Gallbladder (tissue), 1 donor: ENCODE data around the genes MTRF1L and RGS17.

DNA sequence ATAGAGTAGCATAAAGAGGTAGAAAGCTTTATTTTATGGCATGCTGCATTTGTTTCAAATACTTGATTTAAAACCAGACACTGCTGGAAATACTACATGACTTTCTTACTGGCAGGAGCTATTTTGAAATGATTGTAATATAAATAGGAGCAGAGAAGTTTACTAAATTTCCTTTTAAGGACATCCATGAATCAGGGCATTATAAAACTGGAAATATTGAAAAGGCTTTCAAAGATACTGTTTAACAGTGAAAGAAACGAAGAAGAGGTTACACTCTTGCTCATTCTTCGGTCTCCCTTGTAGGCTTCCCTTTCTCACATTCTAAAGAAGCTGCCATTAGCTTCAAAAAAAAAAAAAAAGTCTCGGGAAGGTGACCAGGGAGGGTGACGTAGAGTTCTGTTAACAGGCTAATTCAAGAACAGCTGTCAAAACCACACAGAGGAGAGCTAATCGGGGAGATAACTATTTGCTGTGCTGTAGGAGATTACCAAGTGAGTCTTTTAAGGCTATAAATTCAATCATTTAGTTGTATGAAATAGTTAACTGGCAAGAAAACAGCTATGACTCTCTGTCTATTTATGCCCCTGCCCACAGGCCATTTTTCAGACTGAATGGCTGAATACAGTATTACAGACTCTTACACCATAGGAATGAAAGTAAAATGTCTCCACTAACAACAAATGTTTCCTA is 256.9 kb downstream of the SYNE1 start:
- PRO-cap = bidirectional peak, plus-strand start at position 438 of the sequence, minus-strand start at position 323 of the sequence

- PRO-cap = no peak
These were observed 246.0 kb downstream of the SYNE1 start for GRCh38 chr6:152391121-152391634.

DNA sequence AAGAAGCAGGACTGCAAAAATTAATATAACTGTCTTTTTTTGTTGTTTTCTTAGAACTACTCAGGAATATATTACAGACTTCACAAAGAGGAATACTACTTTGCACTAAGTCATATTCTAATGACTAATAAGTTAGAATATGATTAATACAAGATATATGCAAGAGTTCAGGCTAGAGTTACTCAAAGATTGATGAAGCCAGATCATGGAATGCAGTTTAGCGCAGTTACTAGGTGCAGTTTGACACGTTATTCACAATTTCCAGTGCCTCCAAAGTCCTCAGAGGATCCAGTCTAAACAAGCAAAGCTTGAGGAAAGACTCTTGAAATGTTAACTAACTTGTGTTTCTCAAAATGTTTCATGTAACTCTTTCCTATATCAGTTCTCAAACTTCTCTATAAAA is 1.2 kb upstream of the MYCT1 start:
- PRO-cap = no peak

DNA sequence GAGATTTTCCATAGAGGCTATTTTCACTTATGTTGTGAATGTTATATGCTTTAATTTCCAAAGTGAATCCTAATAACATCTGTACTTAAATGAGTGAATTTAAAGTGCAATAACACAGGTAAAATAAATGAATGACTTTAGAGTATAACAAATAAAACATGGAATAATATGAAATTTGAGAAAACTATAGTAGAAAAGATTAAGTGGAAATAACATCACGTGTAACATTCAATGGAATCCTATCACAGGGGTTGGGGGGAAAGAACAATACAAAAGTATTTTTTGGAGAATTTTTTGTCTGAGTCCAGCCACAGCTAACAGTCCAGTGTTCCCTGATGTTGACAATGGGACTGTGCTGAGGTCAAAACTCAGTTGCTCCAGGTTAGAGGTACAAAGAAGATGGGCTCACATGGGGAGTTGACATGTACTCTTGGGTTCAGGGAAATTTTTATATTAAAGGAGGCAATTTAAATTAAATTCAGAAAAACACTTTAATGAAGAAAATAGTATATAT is 887 bp downstream of the MYCT1 start:
- PRO-cap = no peak

DNA sequence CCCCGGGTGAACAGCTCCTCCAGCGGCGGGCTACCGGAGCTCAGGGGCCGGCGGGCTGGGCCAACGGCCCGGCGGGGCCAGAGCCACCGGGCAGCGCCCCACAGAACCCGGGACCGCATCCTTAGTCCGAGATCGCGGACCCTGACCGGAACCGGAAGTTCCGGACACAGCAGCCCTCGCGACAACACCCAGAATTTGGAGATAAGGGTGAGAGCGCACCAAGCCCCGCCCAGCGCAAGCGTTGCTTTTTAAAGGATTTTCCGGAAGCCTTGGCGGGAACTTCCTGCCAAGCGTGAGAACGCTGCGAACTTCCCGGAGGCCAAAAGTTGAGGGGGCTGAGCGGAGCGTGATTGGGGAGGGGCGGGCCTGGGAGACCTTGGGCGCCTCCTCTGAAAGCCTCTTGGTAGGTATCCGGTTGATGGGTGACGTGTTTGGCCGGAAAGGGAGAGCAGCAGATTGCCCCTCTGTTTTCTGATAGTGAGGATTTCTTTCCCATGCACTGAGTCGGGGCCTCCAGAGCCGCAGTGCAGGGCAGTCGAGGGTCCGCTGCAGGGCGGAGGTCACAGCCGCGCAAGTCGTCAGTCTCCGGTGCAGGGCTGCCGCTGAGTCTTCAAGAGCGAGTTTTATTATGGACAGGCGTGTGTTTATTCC is at the start of gene MTRF1L:
TSS of gene MTRF1L (minus strand) at position 143 of the 651 bp plus-strand sequence.
- PRO-cap = bidirectional peak, plus-strand start at position 275 of the sequence, minus-strand start at position 123 of the sequence

DNA sequence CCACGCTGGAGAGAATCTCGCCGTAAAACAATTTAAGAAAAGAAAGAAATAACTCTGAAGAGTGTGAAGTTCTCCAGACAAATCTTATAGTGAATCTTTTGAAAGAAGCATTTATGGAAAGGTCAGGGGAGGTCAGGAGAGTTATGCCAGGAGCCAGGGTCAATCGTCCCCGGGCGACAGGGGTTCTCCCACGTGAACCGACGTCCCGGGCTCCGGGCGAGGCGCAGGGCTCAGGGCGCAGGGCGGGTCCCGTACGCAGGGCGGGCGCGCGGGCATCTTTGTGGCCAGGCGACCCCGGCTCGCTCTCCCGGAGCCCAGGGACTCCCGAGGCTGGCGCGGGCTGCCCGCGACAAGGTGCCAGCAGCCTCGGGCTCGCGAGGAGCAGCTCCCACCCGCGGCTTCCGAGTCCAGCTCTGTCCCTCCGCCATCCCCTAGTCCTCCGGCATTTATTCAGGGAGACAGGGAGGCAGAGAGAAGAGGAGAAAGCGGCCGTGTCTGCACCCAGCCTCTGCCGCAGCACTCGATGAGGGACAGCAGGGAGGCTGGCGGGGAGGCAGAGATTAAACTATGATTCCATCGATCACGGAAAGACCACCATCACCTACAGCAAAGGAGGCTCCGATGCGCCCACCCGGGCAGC is 1.3 kb downstream of the RGS17 start:
- PRO-cap = no peak

DNA sequence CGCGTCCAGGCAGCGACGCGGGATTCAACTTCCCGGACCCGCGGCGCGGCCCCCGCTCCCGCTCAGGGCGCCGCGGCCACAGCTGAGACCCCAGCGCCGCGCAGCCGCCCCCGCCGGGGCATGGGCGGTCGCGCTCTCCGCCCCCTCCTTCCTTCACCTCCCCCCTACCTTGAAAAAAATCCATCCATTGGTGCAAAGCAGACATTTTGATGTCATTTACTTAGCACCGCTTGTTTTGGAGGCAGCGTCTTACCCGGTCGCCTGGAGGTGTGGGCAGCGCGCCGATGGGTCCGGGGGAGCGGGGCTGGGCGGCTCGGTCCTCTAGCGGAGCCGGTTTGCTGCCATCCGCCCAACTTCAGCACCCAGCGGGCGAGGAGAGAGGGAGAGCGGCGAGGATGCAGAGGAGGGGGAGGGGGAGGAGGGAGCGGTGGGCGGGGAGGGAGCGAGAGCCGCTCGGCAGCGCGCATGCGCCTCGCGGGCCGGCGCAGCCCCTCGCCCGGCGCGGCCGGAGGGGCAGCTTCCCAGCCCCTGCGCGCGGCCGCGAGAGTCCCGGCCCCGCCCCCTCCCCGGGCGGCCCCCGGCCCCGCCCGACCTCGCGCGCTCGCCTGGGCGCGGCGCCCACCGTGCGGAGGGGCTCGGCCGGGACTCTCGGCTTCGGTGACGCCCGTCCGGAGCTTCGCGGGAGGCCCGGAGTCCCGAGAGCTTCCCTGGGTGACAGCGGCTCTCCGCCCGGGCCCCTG is at the start of gene RGS17:
TSS of gene RGS17 (minus strand) at position 412 of the 740 bp plus-strand sequence.
- PRO-cap = bidirectional peak, plus-strand start at position 485 of the sequence, minus-strand start at position 357 of the sequence

DNA sequence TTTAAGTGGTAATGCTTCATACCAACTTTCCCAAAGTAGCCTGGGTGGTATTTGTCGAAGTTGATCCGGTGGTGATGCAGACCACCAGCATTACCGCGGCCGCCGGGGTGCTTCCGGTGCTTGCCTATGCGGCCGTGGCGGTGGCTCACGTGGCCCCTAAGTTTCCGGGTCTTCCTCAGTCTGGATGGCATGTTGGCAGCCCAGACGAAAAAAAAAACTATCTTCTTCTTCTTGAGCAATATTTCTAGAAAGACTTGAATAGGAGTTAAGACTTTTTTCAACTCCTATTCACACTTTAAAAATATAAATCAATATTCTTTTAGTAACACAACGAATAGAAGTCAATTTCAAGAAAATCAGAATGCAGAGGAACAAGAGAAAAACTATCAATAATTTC is 151.5 kb upstream of the RGS17 start:
- PRO-cap = unidirectional peak, minus-strand start at position 213 of the sequence

- PRO-cap = no peak
These were observed 47.0 kb upstream of the IPCEF1 start for GRCh38 chr6:154403503-154404192.

- PRO-cap = no peak
These were observed 52.7 kb downstream of the CNKSR3 start for GRCh38 chr6:154457615-154458328.

DNA sequence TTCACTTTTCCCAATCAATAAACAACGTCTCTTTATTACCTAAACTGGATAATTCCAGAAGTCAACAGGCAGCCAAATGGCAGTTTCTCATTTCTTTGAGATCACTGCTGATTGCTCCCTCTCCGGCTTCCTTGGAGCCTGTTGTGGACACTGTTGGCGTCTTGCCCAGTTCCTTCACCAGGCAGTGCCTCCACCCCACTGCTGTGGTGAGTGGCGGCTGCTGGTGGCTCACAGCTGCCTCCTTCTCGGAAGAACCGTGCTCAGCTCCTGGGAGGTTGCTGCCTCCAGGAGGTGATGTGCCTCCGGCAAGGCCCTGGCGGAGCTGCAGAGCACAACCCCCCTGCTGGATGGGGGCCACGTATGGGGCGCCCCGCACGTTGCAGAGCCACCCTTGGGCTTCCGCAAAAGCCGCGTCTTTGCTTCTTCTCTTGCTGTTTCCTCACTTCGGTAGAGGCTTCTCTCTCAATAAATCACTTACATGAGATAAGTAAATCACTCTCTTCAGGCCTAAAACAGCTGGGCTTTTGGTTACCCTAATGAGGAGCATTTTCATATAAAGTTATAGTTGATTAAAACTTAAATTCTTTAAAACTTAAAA is 105.2 kb upstream of the CNKSR3 start:
- PRO-cap = no peak

- PRO-cap = no peak
These were observed 49.1 kb upstream of the SCAF8 start for GRCh38 chr6:154684035-154684518.

- PRO-cap = no peak
These were observed 16.4 kb downstream of the SCAF8 start for GRCh38 chr6:154749065-154750477.

DNA sequence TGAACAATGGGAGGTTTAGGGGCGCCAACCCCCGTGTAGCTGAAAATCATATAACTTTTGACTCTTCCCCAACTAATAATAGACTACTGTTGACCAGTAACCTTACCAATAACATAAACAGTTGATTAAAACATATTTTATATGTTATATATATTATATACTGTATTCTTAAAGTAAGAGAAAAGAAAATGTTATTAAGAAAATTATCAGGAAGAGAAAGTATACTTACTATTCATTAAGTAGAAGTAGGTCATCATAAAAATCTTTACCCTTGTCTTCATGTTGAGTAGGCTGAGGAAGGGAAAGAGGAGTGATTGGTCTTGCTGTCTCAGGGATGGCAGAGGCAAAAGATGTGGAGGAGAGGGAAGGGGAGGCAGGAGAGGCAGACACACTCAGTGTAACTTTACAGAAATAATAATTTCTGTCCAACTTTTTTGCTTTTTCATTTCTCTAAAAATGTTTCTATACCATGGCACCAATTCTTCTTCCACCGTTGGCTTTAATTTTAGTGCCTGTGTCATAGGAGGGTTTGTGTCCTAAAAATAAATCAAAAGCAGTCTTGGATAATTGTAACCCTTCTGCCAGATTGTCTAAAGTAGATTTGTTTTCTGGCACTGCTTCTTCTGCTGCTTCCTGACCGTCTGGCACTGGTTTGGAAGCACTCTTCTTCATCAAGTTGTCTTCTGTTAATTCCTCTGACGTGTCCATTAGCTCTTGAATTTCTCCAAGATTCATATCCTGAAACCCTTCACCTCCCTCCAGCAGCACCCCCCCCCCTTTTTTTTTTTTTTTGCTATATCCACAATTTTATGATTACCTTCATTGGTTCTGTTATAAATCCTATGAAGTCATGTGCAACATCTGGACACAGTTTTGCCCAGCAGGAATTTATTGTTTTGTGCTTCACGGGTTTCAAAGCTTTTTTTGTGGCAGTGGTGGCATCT is 32.9 kb downstream of the SCAF8 start:
- PRO-cap = no peak

DNA sequence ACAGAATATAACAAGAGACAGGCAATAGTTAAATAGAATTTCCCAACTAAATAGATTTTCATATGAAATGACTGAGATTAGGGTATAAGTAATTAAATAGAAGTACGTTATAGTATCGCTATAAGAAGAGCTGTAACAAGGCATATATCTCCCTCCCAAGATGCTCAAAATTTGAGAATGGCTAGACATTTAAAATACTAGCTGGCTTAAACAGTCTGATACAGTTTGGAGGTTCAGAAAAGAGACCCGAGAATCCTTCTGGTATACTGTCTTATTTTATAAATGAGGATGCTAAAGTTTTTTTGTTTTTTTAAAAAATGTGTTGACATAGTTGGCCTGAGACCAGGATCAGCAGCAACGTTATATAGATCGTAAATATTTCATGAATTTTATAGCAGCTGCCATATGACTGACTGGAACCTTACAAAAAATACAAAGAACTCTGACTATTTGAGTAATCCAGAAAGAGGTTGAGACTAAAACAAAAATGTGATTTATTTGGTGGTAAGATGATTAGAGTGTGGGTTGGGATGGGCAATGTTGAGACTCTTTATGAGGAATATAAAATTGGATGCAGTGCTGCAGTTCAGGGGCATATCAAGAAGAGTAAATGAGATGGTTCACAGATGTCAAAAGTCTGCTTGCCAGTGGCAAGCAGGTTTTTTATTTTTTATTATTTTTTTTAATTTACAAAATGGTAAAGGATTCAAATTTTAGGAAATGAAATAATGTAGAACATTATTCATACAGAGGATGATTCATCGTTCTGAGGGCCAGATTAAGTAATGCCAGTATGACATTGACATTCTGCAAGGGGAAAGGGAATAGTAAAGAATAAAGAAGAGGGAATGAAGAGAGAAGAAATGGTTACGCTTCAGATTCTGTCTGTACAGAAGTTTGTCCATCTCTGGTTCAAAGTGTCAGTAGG is 58.4 kb downstream of the SCAF8 start:
- PRO-cap = no peak

DNA sequence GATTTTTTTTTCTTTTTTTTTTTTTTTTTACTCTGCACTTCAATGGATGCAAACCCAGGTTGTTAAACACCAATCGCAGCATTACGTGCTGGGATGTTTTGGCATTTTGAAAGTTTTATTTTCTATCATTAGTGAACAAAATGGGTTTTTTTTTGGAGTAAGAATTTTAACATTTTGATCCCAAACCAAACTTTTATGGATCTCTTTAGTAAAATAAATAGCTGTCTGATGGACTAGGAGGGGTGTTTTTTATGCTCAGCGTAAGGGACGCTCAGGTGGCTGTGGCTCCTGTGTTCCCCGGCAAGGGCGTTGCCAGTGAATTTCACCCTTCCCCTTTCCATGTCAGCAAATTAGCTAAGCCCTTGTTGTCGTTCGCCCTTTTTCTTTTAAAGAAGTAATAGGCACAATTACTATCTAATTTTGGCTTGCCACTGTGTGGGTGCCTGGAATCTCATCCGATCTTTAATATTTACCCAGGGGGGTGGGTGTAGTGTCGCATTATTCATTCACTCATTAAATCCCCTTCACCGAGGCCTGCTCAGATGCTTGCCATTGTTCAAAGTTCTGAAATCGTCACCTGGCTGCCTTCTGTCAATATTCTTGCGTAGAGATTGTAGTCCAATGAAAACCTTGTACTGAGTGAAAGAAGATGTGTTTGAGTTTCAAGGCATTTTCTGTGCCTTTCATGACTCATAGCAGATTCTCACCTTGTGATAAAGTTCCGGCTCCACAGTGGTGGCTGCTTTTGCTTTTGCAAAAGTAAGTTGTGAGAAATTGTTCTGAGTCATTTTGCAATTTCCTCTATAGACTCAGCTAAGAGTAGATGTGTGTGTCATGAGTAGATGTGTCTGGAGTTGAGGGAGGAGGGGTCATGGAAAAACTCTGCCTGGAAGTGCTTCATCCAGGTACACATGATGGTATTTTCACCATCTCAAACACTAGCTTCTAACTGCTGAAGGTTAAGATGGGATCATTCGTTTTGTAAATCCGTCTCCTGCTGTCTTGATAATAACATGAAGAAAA is 40.0 kb upstream of the CLDN20 start:
- PRO-cap = no peak

- PRO-cap = no peak
These were observed 1.1 kb upstream of the TFB1M start for GRCh38 chr6:155315349-155315743.

DNA sequence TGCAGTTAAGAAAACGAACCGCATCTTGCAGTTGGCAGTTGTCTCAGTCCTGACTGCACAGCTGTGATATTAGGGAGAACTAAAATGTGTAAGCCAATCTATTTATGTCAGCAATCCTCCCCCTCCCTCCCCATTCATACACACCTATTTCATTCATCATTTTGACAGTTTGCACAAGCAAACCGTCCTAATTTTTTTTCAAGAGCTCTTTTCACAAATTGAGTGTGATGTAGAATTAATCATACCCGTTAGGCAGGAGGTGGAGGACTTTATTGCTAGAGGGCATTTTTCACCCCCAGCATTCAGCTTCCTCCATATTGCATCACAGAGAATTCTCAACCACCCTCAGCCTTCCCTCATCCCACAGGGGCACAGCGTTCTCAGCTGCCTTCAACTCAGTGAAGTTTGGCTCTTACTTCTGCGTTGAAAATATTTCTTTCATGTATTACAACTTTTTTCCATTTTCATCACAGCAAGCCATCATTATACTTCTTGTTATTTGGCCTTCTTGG is 37.5 kb downstream of the NOX3 start:
- PRO-cap = unidirectional peak, minus-strand start at position 400 of the sequence

DNA sequence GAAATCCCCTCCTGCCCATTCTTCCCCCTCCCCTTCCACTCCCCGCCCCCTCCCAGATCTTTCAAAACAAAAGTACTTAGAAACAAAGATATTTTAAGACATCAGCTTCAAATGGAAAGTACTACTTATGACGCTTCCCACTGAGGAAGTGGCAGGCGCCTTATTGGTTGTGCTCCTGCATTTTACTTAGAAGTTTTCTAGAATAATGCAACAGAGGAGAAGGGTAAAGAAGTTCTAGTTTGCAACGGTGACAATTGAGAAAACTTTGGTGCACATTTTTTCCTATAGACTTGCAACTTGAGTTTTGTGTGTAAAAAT is 37.1 kb downstream of the NOX3 start:
- PRO-cap = no peak

DNA sequence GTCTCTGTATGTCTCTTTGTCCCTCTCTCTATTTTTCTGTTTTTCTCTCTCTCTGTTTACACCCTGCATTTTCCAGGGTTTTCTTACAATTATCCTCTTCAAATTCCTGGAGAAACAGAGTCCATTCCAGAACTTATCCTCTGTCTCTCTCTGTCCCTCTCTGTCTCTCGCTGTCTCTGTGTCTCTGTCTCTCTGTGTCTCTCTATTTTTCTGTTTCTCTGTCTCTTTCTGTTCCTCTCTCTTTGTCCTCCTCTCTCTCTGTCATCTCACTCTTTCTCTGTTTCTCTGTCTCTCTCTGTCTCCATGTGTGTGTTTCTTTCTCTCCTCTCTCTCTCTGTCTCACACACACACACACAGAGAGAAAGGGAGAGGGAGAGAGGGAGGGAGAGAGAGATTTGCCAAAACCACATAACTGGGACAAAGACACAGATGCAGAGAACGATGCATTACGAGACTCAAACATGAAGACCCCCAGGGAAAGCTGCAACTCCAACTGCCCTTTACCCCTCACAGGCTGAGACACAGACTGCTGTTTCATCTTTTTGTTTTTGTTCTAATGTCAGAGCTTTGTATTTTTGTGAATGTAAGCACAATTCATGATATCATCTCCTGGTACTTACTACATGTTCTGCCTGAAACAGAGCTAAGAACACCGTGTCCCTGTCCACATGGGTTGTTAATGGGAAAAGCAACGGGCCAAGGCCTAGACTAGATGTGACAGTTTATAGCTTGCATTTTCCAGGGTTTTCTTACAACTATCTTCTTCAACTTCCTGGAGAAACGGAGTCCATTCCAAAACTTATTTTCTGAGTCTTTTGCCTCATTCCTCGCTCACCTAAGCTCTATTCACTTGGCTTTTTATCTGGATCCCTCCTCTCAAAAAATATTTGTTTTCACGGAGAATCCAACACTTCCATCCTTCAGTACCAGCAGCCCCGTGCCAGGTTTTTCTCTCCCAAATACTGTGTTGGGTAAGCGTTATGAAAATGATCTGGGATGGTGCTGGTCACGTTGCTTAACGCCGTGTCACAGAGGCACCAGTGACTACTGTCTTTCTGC is 177.1 kb upstream of the ARID1B start:
- PRO-cap = no peak